Subcutaneous adipose tissue (tissue), 3 donors: ENCODE measurements around a stretch of chr18.

- PRO-cap: no peak
- RAMPAGE, long total RNA, 3 experiments: no peak in any of the 3 experiments
Measured at GRCh38 chr18:209764-210621, 51.6 kb downstream of the USP14 start.

- PRO-cap: no peak
- RAMPAGE, long total RNA, 3 experiments: start-site peak on the minus strand in 1 of 3 experiments, at chr18:346328-346430 at its widest, 36 reads per replicate
Measured at GRCh38 chr18:346268-347251, 78.7 kb upstream of the THOC1 start.

DNA sequence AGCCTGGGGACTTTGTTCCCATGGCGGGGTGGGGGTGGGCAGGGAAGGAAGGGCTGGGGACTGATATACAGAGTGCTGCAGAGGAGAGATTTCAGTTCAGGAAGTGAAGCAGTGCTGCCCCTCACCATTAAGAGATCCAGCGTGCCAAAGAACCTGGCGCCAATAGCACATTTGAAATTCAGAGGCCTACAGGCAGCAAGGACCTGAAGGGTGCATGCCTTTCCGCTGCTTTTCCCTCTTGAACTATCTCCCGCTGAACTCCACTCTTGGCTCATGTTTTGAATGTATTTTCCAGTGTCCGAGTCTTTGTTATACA is 94.7 kb upstream of the THOC1 start:
- PRO-cap: no peak
- RAMPAGE, long total RNA, 3 experiments: no peak in any of the 3 experiments

DNA sequence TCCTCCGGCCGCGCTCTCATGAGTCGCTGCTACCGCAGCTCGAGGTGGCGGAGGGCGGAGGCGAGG is 92 bp downstream of the YES1 start:
- PRO-cap: no peak
- RAMPAGE, long total RNA, 3 experiments: no peak in any of the 3 experiments

GRCh38 chr18:832037-832545 is 20.0 kb upstream of the YES1 start:
- PRO-cap: no peak
- RAMPAGE, long total RNA, 3 experiments: no peak in any of the 3 experiments

DNA sequence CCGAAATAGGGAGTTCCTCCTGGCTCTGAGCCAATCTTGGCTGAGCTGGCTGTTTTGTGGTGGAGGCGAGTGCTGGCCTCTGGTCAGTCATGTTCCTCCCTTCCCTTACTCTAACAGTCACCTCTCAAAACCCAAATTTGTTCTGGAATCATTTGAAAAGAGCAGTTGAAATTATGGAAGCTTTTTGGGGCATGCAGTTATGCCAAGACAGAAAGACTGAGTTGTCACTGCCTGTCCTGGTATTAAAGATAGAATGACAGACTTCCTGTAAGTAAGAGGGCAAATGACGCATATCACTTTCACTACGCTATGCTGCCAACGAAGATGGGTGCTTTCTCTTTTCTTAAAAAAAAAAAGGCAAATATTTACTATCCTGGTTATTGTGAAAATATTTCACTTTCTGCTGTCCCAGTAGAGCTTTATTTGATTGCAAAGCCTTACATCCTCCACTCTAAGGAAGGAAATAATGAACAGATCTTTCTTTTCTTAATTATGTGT is 607.3 kb downstream of the ADCYAP1 start:
- PRO-cap: no peak
- RAMPAGE, long total RNA, 3 experiments: no peak in any of the 3 experiments

- PRO-cap: no peak
- RAMPAGE, long total RNA, 3 experiments: no peak in any of the 3 experiments
Measured at GRCh38 chr18:2350445-2351037, 220.8 kb downstream of the METTL4 start.

DNA sequence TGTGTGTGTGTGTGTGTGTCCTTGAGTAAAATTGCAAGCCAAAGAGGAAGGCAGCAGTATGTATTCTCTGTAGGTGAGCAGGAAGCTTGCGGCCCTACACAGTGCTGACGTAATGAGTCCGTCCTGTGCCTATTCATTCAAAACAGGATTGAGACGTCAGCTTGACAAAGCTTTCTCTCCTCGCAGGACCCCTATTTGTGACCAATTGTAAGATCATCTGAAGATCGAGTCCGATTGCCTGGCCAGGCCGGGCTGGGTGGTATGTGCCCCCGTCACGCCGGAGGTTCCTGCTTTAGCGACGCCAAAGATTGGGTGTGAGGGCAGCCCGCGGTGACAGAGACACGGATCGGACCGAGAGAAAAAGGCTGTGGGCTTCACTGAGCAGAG is 220.3 kb downstream of the METTL4 start:
- PRO-cap: no peak
- RAMPAGE, long total RNA, 3 experiments: no peak in any of the 3 experiments

DNA sequence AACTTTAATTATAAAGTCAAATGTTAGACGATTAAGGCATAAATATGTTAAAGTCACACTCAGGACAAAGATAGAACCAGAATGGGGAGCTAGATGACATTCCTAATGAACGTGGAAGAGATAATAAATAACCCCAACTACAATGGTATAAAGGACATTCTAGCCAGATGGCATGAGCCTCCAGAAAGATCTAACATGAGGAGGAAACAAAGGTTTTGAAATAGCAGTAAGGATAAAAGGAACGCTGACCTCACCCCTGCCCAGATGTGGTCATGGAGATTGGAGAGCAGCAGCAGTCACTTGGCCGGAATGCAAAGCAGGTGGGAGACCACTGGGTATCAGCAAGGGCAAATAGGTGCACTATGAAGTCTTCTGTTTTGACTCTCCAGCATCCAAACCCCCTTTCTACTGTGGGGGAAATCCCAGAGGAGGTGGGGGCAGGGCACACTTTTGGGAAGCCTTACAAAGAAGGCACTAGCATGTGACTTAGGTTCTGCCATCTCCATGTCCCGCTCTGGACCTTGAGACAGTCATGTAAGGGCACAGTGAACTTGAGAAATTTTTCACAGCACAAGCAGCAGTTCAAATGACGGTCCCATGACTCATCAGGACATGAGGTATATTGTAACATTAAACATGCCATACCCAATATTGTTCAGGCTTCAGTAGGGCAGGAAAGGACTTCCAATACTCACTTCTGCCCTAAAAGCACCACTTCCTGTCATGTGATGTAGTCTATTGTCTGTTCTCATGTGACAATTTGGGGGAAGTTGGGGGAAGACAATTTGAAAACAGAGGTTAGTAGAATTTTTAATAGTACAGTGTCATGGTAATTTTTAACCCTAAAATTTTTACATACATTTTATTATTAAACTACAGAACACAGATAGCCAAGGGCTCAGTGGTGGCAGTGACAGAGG is 55.2 kb downstream of the METTL4 start:
- PRO-cap: no peak
- RAMPAGE, long total RNA, 3 experiments: no peak in any of the 3 experiments

DNA sequence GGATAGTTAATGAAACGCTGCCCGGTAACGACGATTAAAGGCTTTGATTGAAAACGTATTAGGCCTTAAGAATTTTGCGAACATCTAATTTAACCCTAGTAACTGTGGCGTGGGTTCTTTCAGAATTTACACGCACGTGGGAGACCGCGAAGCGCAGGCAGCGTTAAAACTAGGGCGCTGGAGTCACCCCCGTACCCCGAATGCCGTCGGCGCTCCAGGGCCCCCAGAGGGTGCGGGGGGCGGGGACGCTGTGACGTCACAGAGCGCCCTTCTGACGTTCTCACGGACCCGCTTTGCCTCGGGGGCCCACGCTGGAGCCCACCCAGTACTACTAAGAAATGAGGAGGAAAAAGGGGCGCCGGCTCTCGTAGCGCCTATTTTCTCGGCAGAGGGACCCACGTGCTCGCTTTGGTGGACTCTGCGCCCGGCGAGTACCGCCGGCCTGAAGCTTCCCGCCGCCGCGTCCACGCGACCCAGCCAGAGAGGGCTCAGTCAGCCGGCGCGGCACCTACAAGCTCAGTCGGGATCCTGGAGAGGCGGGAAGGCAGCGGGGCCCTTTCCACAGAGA is 537 bp upstream of the SMCHD1 start:
- PRO-cap: bidirectional peak, plus-strand start at position 519 of the sequence, minus-strand start at position 202 of the sequence
- RAMPAGE, long total RNA, 3 experiments: no peak in any of the 3 experiments

DNA sequence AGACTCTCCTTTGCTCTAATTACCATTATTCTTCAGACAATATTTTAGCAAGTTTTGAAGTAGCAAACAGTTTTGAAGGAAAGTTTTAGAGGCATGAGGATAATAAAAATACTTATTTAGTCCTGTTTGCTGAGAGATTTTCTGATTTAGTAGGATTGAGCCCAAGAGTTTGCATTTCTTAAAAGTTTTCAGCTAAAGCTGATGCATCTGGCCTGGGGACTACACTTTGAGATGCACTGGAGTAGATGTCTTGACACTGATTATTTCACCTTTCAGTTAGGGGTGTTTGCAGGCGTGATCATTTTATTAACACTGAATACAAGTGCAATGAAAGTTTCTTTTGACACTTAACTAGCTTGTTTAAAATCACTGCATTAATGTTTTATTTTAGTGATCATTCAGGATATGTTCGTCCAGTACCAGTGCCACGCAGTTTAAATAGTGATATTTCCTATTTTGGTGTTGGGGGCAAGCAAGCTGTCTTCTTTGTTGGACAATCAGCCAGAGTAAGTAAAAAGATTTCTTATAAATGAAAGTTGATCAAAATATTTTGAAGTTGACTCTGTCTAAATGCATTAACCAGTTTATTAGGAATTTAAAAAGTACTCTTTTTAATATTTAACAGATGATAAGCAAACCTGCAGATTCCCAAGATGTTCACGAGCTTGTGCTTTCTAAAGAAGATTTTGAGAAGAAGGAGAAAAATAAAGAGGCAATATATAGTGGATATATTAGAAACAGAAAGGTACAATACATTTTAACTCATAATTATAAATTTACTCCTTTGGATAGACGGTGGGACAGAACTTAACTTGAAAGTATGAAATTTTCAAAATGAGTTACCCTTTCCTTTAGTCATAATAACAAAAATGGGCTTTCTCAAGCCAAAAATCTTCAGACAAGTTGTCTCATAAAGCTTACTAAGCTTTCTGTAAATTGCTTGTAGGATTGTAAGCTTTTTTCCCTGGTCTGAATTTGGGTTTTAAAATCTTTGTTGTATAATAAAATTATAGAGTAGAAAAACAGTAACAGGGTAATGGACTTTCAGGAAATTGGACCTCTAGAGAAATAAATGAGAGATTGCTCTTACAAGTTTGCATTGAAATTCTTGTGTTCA is 32.8 kb downstream of the SMCHD1 start:
- PRO-cap: no peak
- RAMPAGE, long total RNA, 3 experiments: start-site peak on the plus strand in 1 of 3 experiments, centred at position 438 of the sequence, 23 reads per replicate

DNA sequence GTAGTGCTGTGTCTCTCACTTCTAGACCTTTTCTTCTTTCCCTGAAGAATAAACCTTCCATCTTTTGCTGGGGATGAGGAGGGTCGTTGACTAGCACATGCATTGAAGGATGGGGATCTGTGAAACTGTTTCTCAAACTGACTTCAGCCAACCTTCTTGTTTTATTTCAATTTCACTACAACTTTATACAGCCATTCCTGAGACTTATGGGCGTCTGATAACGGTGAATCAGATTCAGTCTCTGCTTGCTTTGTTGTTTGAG is 65.3 kb downstream of the SMCHD1 start:
- PRO-cap: no peak
- RAMPAGE, long total RNA, 3 experiments: no peak in any of the 3 experiments

DNA sequence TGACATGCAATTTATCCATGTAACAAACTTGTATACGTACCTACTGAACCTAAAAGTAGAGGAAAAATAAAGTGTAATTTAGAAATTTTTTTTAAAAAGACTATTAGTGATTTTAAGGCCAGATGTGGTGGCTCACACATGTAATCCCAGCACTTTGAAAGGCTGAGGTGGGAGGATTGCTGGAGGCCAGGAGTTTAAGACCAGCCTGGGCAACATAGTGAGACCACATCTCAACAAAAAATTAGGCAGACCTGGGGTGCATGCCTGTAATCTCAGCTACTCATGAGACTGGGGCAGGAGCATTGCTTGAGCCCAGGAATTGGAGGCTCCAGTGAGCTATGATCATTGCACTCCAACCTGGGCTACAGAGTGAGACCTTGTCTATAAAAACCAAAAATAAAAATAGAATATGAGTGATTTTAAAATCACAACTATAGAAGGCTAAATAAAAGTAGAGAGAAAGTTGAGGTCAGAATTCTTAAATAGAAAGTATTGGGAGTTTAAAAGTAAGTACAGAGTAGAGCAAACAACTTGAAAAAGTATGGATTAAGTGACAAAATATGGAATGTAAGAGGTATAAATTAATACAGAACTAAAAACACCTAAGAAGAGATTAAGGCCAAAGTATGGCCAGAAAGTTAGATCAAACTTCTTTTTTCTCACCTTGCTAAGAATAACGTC is 81.9 kb downstream of the SMCHD1 start:
- PRO-cap: no peak
- RAMPAGE, long total RNA, 3 experiments: no peak in any of the 3 experiments

DNA sequence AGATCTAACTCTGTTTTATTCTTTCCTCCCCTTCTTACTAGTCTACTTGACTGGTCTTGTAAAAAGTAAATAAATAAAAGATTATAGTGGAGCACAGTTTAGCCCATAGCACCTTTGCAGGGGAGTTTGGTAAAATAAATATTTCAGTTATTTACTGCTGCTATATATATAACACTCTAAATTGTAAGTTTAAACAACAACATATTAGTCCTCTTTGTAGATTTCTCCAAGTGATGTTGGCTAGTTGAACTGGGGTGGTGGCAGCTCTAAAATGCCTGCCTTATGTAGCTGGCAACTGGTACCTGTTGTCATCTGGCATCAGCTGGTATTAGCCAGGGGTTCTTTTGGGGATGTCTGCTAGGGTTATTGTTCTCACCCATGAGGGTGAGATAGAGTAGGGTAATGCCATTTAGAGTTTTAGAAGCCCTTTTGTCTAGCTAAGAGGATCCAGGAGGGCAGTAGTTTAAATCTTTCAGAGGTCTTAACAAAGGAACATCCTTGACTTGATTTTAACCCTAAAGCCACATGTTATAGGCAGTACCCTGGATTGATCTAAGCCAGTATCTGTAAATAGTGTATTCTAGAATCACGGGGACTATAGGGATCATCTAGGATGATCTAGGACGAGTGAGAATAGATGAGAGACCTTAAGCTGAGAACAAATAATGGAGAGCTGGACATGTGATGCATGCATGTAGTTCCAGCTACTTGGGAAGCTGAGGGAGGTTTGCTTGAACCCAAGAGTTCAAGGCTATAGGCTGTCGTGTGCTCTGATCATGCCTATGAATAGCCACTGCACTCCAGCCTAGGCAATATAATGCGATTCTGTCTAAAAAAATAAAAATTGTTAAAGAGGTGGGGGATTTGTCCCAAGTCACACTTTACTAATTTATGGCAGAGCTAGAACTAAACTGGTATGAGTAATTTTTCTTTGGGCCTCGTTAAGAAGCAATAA is 67.5 kb upstream of the EMILIN2 start:
- PRO-cap: no peak
- RAMPAGE, long total RNA, 3 experiments: no peak in any of the 3 experiments

DNA sequence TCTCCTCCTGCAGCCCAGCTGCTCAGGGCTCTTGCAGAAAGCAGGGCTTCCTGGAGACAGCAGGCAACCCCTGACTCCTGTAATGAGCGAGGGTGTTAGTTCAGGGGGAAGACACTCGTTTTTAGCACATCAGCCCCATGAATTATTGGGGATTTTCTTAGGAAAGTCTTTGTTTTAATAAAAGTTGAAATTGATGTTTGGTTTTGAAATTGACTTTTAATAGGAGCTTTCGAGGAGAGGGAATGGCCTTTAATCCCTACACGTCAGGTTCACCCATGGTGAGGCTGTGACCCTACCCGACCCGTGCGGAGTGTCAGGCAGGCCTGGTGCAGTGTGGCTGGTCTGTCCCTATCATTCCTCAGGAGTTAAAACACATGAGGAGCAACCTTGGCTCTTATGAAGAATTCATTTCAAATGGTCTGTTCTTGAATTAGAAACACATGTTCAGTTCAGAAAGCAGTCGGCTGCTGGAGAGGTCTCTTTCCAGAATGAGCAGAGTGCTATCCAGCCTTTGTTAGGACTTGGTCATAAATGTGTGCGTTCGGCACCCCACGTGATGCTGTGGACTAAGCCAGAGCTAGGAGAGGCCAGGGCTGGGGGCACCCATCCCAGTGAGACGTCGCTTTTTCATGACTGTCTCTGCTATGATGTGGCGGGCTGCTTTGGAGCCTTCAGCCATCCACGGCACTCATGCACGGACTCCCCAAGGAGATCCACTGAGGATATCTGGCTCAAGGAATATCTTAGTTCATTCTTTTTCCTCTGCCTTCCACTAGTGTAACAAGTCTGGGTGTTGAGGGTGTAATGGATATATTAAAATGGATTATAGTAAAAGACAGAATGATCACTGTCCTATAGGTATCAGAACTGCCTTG is 54.7 kb downstream of the EMILIN2 start:
- PRO-cap: no peak
- RAMPAGE, long total RNA, 3 experiments: no peak in any of the 3 experiments

DNA sequence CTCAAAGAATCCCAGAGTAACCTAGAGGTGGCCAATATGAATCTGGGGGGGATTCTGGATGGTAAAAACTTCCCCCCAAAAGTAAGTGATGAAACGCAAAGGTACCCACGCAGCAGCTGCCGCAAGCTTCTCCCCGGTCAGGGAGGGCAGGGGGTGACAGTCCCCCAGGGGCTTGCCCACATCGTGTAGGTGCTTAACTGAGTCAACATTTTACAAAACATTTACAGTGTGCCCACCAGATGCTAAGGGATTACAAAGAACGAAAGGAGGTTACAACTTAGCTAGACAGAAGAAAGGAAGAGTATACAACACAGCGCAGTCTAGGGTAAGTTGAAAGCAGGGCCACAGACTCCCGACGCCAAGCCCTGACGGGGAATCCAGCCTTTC is 45.6 kb downstream of the LPIN2 start:
- PRO-cap: no peak
- RAMPAGE, long total RNA, 3 experiments: no peak in any of the 3 experiments

- PRO-cap: no peak
- RAMPAGE, long total RNA, 3 experiments: no peak in any of the 3 experiments
Measured at GRCh38 chr18:3010823-3011244, 2.1 kb downstream of the LPIN2 start.

- PRO-cap: no peak
- RAMPAGE, long total RNA, 3 experiments: no peak in any of the 3 experiments
Measured at GRCh38 chr18:3014663-3014938, 1.7 kb upstream of the LPIN2 start.

DNA sequence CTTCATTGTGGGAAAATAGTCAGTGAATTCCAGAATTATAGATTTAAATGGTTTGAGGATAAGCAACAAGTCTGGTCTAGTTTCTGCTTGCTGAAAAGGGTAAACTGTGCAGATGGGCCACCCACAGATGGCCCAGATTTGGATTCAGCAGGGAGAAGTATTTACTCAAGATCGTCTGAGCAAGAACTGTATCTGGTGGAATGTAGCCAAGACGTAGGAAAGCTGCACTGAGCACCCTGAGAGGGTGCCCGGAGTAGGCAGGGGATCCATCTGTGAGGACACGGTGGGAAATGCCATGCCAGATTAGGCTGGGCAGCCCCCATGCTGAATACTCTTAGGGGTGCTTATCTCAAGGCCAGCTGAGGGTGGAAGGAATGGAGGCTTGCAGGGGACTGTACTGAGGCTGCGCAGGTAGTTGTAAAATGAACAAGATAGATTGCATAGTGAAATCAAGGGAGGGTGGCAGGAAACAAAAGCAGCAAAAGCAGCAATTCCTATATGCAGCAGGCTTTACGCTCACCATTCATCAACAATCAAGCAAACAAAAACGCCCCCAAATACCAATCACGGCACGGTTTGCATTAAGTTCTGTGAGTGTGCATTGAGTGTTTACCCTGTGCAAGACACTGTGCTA is 32.0 kb upstream of the LPIN2 start:
- PRO-cap: no peak
- RAMPAGE, long total RNA, 3 experiments: no peak in any of the 3 experiments

DNA sequence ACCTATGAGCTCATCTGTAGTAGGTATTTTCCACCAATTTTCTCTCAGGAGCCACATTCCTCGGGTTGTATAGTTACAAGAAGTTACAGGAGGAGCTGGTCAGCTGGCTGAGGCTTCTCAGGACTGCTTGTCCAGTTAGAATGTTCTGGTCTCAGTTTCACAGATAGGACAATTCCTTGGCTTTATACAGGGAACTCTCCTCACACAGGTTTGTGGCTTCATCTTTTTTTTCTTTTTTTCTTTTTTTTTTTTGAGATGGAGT is 43.0 kb upstream of the LPIN2 start:
- PRO-cap: no peak
- RAMPAGE, long total RNA, 3 experiments: no peak in any of the 3 experiments